ENCODE measurements around the genes PARPBP, PMCH and ASCL1.

DNA sequence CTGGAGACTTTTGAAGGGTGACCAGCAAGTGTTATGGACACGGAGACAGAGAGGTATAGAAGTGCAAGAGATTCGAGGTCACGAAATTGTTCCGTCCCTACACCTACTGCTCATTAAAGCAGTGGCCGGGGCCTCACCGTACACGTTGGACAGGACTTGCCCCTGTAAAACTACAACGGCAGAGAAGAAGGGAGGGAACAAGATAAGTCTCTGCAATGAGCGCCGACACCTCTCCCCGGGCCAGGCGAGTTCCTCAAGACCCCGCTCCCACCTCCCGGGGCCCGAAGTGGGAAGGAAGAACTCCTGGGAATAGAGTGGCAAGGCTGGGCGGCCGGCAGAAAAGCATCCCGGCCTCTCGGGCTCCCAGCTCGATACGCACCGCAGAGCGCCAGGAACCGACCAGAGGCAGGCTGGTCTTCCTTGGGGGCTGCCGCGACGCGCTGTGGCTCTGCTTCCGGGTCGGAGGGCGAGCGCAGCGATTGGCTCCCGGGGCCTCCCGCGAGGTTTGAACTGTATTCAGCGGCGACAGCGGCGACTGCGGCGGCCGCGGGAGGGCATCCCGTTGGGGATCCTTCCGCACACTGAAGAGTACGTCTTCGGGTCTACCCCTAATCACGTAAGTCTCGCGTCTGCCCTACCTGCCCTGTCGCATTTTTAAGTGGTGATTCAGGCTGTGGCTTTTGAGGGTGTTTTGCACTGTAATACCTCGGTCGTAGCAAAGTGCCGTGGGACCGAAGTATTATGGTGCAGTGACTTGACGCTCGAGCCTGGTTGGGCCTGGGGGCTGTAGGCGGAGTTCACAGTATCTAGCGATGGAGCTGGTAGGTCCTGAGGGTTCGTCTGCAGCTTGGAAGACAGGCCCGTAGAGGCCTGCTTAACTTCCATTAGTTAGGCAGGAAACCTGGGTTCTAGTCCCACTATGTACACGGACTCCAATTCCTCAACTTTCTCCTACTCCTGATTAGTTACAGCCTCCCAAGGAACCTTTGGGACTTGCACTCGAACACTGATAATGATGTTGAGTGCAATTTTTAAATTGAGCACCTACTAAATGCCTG, at the start of gene PARPBP:
Gene PARPBP (plus strand): TSS at position 513 of the 1,058 bp plus-strand sequence.
- RAMPAGE, long total RNA: start-site peak on the minus strand centred at position 417 of the sequence, 41 bp wide, 74 and 34 reads in 2 replicates; start-site peak on the plus strand centred at position 518 of the sequence, 72 bp wide, 53 and 27 reads in 2 replicates
- RRBS: 1% methylated on average over 20 of the region's 64 CpGs

DNA sequence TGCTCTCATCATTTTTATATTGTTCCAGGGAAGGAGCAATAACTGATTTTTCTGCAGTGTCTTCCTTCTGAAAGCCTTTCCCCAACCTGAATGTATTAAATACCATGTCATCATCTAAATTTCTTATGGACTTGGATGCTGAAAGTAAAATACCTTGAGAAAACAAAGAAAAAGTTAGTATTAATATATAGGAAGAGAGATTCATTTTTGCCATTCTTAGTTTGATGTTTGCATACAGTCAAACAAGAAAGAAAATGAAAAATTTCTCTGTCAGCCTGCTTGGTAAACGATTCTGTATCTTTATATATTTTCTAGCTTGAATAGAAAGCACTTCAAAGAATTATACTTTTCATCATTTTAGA, at the start of gene PMCH:
Gene PMCH (minus strand): TSS at position 277 of the 362 bp plus-strand sequence.
- RAMPAGE, long total RNA: no peak
- RRBS: no CpG with 5 or more reads among the region's 1 CpG

GRCh38 chr12:102413248-102413983, 66.9 kb downstream of the IGF1 start:
- RAMPAGE, long total RNA: no peak
- RRBS: no CpG with 5 or more reads among the region's 7 CpGs

DNA sequence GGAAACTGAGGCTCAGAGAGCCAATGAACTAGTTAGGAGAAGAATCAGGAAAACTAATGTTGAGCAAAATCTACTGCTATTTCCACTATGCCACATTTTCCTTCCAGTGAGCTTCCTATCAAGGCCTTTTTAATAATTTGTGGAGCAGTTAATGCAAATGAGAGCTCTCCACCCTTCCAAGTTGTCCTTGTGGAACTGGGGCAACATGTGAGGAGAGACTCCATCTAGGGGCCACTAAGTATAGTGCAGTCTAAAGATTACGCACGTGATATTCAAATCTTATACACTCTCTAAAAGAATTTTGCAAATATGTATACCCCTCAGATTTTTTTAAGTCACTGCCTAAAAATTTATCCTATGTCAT, 100.3 kb downstream of the PAH start:
- RAMPAGE, long total RNA: no peak
- RRBS: no CpG with 5 or more reads among the region's 2 CpGs

GRCh38 chr12:102957163-102958069, at the start of gene ASCL1:
ASCL1 (plus strand) TSS chr12:102957674.
- RAMPAGE, long total RNA: no peak
- RRBS: 2% methylated on average over 16 of the region's 56 CpGs

- RAMPAGE, long total RNA: no peak
- RRBS: no CpG with 5 or more reads among the region's 17 CpGs
Measured at GRCh38 chr12:103571359-103571823, 15.7 kb upstream of the STAB2 start.

GRCh38 chr12:103852466-103853150, 11.6 kb upstream of the NT5DC3 start:
- RAMPAGE, long total RNA: no peak
- RRBS: no CpG with 5 or more reads among the region's 3 CpGs

- RAMPAGE, long total RNA: no peak
- RRBS: no CpG with 5 or more reads among the region's 2 CpGs
Measured at GRCh38 chr12:103962334-103963159, 3.1 kb upstream of the TDG start.

DNA sequence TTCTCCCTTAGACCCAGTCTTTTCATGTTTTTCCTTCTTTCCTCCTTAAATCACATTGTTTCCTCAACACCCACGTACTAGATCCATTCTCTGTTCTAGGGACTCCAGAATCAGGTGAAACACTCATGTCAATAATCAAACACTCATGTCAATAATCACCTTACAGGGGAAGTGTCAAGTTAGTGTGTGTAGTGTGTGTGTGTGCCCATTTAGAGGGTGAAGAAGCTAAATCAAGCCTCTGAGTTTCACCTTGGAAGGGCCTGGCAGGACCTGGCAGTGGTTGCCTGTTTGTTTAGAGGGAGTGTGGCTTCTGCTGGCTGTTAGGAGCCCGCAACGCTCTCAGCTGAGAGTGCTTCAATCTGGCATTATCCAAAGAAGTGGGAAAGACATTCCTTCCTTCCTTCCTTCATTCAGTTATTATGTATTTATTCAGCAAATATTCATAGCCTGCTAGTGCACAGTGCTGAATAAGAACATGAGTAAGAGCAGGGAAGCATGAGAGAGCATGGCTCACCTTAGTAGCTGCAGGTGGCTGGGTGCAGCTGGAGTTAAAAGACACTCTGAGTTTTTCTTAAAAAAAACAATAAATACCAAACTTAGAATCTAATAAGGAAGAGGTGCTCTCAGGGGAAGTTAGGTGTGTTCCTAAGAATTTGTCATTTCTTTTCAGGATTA, 17.6 kb upstream of the EID3 start:
- RAMPAGE, long total RNA: no peak
- RRBS: no CpG with 5 or more reads among the region's 3 CpGs

DNA sequence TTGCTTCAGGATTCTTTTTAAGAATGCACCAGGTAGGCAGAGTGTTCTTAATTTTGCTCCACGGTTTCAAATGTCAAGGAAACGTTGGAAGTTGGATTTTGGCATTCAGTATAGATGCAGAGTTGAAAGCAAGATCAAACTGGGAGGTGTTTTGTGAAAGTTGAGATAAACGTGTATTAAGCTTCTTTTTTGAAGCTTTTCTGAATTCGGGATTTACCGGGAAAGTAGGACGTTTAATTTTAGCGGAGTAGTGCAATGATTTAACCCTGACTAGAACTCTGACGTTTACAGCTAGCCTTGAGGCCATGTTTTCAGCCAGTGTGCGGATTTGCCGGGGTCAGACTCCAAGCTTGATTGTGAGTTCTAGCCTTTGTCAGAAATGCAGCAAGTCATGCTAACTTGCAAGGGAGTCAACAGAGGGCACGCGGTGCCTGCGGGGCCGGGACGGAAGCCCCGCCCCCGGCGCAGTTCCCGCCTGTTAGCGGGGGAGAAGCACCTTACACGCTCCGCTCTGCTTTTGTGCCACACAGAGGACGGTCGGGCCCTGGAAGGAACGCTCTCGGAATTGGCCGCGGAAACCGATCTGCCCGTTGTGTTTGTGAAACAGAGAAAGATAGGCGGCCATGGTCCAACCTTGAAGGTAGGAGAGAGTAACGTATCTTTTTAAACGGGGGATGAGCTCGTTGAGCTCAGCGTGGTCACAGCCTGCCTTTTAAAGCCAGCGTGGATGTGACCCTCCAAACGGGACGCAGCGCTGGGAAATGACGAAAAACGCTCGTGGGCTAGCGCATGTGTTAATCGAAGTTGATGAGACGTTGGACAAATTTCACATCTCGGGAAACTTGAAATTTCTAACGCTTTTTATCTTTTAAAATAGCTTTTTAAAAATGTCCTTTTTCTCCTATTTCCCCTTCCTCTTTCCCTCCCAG, 14.9 kb upstream of the EID3 start:
- RAMPAGE, long total RNA: no peak
- RRBS: 3% methylated on average over 9 of the region's 47 CpGs

DNA sequence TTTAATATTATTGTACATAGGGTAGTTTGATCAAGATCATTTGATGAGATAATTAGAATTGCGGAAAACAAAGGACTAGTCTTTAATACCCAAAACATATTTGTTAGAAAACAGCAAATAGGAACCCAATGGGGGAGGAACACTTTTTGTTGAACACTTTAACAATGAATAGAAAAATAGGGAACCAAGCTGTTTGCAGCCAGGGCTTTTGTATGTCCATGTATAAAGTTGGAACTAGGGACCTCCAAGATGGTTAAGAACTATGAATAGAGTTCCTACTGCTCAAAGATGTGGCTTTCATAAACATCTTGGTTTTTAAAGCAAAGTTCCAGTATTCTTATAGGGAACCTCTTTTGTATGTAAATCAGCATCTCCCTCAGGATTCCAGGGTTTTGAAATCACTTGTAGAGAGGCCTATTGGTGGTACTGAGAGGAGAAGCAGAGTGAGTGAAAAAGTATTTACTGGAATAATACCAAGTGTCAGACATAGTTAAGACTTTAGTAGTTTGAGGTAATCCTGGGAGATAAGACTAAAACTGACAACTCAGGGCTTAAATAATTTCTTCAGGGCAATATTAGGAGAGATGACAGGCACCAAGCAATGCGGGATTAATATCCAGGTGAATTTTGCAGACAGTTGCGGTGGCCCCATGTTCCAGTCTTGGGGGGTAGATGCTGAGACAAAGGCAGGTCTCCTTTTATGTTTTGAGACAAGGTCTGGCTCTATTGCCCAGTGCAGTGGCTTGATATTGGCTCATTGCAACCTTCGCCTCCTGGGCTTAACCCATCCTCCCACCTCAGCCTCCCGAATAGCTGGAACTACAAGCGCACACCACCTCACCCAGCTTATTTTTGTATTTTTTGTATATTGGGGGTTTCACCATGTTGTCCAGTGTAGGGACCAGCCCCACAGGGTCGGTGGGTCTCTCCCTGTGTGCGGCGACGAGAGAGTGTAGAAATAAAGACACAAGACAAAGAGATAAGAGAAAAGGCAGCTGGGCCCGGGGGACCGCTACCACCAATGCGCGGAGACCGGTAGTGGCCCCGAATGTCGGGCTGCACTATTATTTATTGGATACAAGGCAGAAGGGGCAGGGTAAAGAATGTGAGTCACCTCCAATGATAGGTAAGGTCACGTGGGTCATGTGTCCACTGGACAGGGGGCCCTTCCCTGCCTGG, 10.4 kb upstream of the EID3 start:
- RAMPAGE, long total RNA: no peak
- RRBS: no CpG with 5 or more reads among the region's 18 CpGs

DNA sequence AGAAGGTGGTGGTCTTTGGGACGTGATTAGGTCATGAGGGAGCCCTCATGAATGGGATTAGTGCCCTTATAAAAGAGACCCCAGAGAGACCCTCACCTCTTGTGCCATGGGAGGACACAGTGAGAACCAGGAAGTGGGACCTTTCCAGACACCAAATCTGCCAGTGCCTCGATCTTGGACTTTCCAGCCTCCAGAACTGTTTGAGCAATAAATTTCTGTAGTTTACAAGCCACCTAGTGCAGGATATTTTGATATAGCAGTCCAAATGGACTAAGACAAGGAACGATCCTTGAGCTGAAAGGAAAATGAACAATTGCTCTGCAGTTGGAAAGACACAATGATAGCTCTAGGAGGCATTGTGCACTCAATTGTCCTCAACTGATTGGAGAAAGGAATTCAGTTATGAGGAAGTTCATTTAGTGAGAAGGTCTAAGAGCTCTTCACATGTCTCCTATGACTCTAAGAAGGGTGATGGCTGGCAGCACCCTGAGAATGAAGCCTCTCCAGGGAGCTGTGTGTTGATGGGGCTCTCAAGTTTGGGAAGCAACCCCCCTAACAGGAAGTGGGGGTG, 20.9 kb downstream of the CHST11 start:
- RAMPAGE, long total RNA: no peak
- RRBS: no CpG with 5 or more reads among the region's 3 CpGs

DNA sequence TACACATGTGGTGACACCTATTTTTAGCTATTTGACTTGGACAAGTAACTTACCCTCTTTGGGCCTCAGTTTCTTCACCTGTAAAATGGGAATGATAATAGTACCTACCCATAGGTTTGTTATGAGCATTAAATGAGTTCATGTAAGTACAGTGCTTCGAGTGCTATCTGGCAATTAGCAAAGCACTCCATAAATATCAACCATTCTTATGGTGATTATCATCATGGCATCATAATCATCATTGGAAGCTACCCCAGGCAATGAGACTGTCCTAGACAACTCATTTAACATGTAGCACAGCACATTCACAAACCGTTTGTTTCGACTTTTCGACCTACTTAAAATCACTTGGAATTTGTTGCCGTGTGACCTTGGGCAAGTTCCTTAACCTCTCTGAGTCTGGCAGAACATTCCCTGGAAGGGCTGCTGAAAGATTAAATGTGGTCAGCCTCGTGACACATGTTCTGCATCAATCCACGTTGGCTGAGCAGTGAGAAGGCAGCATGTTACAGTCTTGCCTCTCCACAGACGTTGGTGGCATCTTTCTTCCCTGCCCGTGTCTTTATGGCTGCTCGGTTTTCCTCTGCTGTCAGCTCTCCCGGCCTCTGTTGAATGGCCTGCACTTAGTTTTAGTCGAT, 216.8 kb downstream of the CHST11 start:
- RAMPAGE, long total RNA: no peak
- RRBS: no CpG with 5 or more reads among the region's 12 CpGs

- RAMPAGE, long total RNA: no peak
- RRBS: no CpG with 5 or more reads among the region's 7 CpGs
Measured at GRCh38 chr12:104855546-104856136, 102.4 kb downstream of the SLC41A2 start.

DNA sequence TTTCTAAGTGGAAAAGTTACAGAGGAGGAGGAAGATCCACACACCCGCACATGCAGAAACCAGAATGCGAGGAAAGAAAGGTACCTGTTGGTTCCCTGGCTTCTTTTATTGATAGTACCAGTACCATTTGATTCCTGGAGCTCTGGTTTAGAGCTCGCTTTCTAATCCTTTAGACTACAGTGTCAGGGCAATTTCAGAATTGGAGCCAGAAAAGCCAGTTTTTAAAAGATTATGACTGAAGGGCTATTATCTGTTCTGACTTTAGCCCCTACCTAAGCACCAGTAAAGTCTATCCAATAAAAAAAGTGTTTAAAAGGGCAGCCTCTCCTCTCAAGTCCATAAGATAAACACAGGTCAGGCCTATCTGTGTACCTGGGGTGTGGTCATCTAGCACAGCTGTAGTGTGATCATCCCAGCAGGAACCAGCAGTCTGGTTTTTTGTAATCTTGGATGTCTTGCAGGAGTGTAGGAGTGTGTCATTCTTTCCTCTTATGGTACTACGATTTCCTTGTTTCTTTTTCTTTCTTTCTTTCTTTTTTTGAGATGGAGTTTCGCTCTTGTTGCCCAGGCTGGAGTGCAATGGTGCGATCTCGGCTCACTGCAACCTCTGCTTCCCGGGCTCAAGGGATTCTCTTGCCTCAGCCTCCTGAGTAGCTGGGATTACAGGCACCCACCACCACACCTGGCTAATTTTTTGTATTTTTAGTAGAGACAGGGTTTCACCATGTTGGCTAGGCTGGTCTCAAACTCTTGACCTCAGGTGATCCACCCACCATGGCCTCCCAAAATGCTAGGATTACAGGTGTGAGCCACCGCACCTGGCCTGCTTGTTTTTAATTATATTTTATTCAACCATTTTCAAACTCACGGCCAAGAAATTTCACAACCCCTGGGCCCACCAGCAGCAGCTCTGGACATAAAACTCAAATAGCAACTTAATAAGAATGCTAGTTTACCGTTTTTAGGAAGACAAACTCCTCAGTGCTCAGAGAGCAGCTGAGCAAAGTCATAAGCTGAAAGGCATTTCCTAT, 6.4 kb downstream of the APPL2 start:
- RAMPAGE, long total RNA: no peak
- RRBS: no CpG with 5 or more reads among the region's 11 CpGs

DNA sequence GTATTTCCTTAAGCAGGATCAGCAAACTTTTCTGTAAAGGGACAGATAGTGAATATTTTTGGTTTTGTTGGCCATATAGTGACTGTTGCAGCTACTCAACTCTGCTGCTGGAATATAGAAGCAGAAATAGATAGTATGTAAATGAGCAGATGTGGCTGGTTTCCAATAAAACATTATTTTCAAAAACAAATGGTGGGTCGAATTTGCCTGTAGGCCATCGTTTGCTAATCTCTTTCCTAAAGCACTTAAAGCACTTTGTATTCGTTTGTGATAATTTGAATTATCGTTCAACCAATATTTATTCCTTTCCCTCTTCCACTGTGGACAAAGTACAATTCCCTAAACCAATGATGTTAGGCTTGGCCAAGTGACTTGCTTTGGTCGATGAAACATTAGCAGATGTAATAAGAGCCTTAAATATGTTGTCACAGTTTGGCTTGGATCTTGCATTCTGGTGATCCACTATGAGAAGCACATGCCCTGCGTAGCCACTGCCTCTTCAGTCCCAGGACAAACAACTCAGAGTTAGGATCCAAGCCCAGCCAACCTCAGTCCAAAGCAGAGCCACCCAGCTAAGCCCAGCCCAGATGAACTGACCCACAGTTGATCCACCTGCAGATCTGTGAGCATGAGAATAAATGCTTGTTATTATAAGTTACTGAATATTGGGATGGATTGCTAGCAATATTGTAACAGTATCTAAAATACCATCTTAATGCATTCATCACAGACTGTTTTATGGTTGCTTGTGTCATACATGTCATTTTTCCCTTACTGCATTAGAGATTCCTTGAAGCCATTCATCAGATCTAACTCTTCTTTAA, 8.4 kb upstream of the C12orf75 start:
- RAMPAGE, long total RNA: no peak
- RRBS: no CpG with 5 or more reads among the region's 6 CpGs

GRCh38 chr12:105445477-105445959, 115.0 kb downstream of the C12orf75 start:
- RAMPAGE, long total RNA: no peak
- RRBS: no CpG with 5 or more reads among the region's 2 CpGs

DNA sequence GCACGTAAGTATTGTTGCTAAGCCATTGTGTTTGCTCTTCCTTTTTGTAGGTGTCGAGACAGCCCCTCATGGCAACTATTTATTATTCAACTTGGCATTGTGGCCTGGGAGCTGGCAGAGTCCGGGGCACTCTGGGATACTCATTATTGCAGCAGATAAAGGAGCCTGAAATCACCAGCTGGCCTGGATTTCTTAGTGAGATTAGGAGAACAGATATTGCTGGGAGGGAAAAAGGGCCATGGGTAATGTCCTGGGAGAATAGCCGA, 147.4 kb downstream of the C12orf75 start:
- RAMPAGE, long total RNA: no peak
- RRBS: no CpG with 5 or more reads among the region's 4 CpGs

- RAMPAGE, long total RNA: no peak
- RRBS: no CpG with 5 or more reads among the region's 2 CpGs
Measured at GRCh38 chr12:105497808-105498152, 167.3 kb downstream of the C12orf75 start.

DNA sequence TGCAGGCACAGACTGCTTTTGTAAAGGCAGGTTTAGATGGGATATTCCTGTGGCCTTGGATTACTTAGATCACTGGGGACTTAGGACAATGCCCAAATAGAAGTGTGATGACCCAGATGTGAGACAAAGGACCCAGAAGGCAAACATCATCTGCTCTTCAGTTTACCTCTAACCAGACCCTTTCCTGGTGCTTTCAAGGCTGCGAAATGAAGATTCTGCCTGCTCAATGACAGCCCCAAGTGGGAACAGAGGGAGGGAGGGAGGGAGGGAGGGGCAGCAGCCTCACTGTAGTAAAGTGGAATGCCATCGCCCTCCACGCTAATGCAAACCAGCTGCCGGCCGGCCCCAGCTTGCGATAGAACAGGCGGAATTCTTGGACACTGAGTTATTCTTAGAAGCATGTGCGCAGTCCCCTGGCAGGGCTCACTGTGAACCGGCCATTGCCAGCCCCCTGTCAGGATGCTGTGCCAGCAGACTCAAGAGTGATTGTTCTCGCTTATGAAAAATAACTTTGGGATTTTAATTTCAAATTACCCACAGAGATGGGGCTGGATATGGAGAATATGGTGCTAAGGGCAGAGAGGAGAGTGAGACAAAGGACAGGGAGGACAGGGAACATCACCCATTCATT, 192.6 kb downstream of the C12orf75 start:
- RAMPAGE, long total RNA: no peak
- RRBS: 50% methylated on average over 2 of the region's 10 CpGs

Data from hepatocyte (in vitro differentiated cells and primary cell).